Ureter (tissue), 1 donor: Measurements from ENCODE around the genes HOXD3 and RBM45.

DNA sequence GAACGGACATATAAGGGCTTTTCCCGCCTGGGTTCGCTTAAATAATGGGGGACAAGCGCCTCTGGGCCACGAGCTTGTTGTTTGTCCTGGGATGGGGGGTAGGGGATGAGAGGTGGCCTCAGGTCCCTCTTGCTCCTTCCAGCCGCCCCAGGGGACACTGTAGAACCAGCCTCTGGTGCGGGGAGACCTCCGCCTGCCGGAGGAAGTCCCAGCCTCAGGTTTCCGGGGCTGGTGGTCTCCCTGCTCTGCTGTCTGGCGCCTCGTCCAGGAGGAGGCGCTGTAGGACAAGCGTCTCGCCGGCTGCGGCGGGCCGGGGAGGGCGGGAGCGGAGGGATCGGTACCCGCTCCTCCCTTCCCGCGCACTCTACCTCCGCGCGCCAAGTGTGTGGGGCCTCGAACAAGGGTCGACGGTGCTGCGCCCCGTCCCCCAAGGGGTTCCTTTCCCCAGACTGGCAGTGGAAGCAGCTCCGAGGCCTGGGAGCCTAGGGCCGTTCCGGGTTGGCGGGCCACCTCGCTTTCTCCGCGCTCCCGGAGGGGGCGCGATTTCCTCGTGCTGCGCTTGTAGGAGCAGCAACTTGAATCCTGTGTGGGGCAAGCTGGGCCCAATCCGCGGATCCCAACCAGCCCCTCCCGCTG lies 10.9 kb upstream of the HOXD4 start:
- PRO-cap, result unidirectional peak, minus-strand start at position 195 of the sequence

- PRO-cap, result no peak
These were observed at the start of gene HOXD3 for GRCh38 chr2:176156818-176157416. Gene HOXD3 (plus strand): TSS chr2:176157307.

DNA sequence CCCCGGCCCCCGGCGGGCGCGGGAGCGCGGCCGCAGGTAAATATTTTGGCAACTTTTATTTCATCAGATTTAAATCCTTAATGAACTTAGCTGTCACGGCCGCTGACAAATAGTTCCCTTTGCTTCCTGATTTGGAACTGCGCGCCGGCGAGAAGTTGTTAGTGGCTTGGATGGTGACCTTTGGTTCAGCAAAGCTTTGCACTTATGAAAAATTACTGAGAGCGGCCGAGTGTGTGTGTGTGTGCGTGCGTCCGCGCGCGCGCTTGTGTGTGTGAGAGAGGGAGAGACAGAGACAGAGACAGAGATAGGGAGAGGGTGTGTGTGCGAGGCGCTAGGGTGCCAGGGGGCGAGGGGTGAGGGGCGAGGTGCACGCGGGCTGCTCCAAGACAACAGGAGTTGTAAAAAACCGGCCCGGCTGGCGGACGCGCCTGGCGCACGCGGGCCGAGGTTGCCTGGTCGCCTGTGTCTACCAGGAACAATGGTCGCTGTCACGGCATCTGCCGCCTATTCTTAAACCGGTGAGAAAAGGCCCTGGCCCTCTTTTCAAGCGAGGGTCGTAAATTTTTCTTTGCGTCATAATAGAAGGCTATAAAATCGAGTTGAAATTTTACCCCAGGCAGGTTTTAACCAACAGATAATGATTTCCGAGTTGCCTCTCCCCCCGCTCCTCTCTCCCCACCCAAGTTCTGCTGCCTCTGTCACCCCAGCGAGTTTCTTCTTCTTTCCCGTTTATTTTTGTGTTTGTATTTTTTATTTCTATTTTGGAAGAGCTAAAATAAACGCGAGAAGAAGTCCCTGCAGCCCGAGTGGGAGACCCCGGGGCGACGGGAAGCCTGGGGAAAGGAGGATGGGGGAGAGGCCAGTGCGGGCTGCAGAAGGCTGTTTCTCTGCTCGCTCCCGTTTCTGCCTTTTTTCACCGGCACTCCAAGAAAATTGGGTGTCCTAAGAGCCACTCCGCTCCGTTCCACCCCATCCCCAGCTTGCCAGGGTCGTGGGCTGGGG lies 611 bp downstream of the HOXD3 start:
- PRO-cap, result no peak

DNA sequence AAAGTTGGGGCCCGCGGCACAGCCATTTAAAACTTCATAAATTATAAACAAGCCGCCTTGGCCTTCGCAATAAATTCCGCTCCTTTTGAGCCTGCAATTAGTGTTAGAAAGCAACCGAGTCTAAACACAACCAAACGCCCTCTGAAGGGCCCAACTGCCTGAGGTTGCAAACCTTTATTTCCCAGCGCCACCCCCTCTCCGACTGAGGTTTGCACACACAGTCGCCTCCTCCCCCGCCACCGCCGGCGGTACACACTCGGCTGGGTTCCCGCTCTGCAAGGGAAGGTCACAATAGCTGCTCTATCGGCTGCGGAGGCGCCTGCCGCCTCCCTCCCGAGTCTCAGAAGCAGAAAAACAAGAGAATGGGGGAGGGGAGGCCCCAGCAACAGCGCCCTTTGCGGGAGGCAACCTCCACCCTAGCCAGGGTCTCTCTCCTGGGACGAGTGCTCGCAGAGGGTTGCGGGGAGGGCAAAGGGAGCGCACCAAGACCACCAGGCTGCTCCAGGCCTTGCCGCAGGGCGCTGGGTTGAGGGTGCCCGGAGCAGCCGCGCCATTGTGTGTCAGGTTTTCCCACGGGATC lies 13.5 kb upstream of the HOXD1 start:
- PRO-cap, result no peak

GRCh38 chr2:176200898-176201395 lies 12.5 kb downstream of the HOXD1 start:
- PRO-cap, result no peak

- PRO-cap, result no peak
These were observed 186.6 kb downstream of the MTX2 start for GRCh38 chr2:176455687-176456418.

GRCh38 chr2:176472998-176473642 lies 203.9 kb downstream of the MTX2 start:
- PRO-cap, result no peak

DNA sequence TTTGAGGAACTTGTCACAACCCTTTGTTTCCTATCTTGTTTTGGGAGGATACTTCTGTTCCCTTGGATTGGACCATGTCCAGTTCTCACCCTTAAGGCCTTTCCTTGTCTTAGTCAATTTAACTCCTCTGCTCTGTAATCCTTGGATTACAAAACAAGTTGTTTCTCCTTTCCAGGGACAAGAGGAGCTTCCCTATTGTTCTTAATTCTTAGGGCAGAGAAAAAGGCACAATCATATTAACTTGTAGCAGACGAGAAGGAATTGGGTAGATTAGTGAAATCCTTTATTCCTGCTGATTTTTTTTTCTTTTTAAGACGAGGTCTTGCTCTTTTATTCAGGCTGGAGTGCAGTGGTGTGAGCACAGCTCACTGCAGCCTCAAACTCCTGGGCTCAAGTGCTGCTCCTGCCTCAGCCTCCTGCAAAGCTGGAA lies 225.9 kb downstream of the MTX2 start:
- PRO-cap, result no peak

DNA sequence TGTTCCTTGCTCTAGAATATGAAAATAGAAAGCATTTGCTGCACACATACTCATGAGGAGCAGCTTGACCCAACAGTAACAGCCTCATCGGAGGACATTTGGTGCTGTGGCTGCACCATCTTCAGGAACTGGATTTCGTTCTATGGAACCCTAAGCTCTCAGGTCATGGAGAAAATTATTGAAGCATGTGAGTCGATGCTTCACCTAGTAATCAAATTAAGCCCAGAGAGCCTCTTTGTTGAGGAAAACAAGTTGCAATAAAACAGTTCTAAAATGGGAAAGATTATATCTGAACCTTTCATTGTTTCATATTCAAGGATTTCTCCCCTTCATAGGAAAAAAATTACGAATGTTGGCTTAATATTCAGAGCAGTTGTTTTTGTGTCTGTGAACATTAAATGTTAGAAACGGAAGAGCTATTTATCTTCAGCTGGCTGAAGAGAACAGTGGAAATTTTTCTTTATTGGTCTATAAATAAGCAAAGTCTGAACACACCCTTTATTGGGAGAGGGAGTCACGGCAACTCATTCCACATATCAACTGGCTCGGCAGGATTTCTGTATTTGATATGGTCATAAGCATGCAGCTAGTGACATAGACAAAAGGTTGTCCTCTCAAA lies 468.6 kb upstream of the HNRNPA3 start:
- PRO-cap, result no peak

DNA sequence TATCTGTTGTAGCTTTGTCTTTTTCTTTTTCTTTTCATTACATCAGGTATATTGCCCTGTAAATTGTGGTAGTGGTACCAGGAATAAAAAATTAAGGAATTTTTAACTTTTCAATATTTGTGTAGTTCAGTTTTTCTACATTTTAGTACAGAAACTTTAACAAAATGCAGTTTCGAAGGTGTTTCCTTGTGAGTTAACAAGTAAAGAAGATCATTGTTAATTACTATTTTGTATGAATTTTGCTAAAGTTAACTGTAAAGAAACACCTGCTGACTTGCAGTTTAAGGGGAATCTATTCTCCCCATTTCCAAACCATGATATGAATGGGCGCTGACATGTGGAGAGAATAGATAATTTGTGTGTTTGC lies 7.1 kb downstream of the HNRNPA3 start:
- PRO-cap, result no peak

DNA sequence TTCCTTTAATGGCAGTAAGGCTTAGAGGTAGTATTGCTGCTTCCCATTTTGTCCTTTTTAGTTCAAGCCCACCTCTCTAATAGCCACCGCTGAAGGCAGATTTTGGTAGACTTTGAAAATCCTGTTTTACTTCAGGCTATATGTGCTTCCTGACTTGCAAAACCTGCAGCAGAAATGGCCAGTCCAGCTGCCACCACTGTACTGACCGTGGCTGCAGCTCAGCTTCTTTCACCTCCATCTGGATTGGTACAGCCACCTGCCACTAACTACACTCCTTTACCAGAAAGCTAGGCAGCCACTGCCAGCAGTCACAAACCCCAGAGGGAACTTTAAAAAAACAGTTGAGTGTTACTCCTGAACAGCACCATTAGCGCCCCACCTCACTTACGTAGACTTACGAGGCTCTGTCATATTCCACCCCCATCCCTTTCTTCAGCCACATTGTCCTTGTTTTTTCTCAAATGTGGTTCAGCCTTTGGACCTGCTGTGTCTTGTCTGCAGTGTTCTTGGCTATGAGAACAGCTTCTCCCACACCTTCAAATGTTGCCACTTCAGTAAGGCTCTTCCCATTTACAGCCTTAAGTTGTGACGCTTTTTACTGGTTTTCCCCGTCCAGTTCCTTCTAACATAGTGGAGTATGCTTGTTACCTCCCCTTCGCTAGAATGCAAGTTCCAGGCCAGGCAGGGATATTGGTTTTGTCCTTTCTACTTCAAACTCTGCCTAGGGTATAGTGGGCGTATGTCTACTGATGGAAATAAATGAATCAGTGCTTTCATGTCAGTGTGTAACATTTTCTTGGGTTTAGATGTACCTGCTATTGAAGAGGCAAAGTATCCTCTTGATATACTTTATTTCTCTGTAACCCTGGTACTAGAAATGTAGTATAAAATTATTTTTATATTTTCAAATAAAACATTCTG lies 17.0 kb downstream of the HNRNPA3 start:
- PRO-cap, result no peak

DNA sequence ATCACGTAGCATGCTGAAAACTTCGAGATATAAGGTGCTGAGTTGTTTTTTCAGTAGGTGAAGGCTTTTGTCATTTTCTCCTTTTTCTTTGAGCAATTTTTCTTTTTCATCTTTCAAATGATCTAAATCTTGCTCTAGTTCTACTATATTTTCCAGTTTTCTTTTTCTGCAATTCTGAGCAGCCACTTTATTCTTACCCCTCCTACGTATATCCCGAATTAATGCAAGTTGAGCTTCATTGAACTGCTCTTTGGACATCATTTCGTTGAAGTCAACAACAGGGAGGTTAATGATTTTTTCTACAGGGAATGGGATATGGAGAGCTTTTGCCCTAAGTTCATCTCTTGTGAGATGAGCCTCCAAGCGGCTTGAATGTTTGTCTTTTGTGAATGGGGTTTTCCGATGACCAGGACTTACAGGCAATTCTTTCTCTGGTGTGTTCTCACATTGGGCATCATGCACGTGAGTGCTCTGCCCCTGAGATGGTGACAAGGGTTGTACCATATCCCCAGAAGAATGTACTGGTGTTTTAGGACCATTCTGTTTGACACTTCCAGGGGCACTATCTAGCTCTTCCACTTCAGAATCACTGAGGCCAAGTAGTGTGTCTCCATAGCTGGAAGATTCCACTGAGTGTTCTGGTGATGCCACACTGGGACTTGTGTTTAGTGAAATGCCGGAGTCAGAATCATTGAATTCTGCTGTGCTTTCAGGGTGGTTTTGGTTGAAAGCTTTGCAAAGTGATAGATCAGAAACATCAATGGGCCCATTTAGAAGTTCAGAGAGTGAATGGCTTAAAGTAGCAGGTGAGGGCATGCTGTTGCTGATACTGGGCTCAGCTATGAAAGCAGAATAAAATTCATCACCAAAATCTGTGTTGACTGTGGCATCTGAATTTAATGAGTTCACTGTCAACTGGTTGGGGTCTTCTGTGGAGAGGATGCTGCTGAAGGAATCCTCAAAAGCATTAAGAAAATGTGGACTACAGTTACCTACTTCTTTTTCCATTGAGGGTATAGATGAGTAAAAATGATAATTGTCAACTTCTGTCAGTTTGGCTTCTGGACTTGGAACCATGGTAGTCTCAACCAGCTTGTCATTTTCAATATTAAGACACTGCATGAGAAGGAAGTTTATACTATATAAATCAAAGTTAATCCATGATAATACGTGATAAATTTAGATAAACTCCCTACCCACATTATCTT lies 18.7 kb downstream of the HNRNPA3 start:
- PRO-cap, result no peak

DNA sequence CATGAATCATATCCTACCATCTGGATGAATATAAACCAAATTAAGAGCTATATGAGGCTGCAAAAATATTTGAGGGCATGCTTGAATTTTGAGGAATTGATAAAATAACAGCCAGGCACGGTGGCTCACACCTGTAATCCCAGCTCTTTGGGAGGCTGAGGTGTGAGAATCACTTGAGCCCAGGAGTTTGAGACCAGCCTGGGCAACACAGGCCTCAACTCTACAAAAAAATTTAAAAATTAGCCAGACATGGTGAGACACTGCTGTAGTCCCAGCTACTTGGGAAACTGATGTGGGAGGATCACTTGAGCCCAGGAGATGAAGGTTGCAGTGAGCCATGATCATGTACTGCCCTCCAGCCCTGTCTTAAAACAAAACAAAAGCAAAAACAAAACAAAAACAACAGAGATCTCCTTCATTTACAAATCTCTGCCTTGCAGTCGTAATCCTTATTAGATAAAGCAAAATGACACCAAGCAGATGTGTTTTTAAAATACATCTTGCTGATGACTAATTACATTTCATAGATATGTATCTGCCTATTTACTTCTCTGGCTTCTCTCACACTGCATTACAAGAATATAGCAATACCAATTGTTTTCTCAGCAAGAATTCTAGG lies 23.0 kb downstream of the NFE2L2 start:
- PRO-cap, result no peak

GRCh38 chr2:177253751-177254409 lies 10.6 kb downstream of the NFE2L2 start:
- PRO-cap, result no peak

DNA sequence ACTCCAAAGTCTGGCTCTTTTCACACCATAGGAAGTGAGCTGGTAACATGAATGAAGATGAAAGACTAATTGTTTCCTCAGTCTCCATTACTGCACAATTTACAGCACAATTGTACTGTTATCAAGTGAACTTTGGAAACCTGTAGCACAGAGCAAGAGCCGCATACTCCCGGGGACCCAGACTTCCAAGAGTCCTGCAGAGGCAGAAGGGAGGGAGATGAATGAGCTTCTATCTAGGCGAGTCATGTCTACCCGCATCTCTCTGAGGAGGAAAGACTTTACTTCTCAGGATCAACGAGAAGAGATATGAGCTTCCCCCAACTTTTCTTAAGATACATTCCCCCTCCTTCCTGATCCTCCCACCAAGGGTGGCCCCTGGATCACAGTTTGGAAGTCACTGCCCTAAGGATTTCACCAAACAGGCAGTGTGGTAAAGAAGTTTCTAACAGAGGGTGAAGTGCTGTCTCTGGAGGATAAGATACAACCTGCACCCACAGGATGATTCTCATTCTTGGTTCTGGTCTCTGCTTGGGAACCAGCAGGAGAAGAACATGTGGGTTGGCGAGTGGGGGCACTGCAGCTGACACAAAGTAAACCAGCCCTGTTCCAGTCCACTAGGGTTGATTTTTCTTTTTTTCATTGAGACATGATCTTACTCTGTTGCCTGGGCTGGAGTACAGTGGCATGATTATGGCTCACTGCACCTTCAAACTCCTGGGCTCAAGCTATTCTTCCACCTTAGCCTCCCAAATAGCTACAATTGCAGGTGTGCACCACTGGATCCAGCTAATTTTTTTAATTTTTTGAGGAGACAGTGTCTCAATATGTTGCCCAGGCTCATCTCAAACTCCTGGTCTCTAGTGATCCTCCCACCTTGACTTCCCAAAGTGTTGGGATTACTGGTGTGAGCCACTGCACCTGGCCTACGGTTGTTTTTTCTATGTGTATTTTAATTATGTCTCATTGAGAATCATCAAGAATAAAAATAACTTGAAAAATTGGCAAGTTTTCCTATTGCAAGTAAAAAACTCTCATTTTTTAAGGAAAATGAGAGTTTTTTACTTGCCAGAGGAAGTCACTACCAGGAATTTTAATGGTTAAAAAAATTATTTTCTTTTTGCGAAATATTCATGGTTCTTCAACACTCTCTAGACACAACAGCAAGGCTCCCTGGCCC lies 9.2 kb downstream of the NFE2L2 start:
- PRO-cap, result no peak

- PRO-cap, result no peak
These were observed 184.9 kb downstream of the PDE11A start for GRCh38 chr2:177887607-177888226.

GRCh38 chr2:177972927-177973148 lies 99.7 kb downstream of the PDE11A start:
- PRO-cap, result no peak

GRCh38 chr2:178111976-178112980 lies at the start of gene RBM45:
Gene RBM45 (plus strand): TSS chr2:178112437.
- PRO-cap, result unidirectional peak, plus-strand start at chr2:178112395; unidirectional peak, plus-strand start at chr2:178112464

DNA sequence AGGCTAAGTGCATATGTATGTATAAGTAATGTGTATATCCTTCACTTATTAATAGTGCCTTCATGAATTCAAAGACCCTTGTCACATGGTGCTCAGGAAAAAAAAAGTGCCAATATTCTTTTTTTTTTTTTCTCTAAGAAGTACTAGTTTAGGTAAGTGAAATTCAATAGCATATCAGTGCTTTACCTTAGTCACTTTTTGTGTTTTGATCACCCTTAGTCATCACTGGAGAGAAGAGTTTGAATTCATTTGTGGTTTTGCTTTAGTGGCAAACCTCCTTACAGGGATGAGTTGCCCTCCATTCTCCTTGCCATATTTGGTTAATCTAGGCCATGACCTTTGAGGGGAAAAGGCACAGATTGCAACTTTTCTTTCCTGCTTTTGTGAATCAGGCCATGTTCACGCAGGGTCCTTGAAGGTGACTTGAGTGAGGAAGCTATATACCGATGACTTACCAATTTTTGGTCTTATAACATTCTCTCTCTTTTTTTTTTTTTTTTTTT lies 34.4 kb downstream of the PLEKHA3 start:
- PRO-cap, result no peak

DNA sequence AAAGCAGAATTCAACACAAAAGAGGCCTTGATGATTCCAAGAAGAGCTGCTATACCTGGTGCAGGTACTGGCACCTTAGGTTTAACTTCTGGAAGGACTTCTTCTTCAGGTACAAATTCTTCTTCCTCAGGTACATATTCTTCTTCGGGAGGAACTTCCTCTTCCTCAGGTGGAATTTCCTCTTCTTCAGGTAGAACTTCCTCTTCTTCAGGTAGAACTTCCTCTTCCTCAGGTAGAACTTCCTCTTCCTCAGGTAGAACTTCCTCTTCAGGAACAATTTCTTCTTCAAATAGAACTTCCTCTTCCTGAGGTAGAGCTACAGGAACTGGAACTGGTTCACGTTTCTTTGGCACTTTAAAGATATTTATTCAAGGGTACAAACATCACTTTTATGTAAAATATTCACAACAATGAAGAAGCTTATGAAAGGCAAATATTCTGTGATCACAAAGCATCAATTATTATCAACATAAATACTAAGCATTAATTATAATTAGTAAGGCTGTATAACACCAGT lies 129.6 kb downstream of the TTN start:
- PRO-cap, result no peak